Mesangial cell (primary cell): ENCODE measurements around the gene NBPF8.

GRCh38 chr1:116472290-116472651 is 98.6 kb downstream of the CD58 start:
- RAMPAGE, long total RNA: no peak

DNA sequence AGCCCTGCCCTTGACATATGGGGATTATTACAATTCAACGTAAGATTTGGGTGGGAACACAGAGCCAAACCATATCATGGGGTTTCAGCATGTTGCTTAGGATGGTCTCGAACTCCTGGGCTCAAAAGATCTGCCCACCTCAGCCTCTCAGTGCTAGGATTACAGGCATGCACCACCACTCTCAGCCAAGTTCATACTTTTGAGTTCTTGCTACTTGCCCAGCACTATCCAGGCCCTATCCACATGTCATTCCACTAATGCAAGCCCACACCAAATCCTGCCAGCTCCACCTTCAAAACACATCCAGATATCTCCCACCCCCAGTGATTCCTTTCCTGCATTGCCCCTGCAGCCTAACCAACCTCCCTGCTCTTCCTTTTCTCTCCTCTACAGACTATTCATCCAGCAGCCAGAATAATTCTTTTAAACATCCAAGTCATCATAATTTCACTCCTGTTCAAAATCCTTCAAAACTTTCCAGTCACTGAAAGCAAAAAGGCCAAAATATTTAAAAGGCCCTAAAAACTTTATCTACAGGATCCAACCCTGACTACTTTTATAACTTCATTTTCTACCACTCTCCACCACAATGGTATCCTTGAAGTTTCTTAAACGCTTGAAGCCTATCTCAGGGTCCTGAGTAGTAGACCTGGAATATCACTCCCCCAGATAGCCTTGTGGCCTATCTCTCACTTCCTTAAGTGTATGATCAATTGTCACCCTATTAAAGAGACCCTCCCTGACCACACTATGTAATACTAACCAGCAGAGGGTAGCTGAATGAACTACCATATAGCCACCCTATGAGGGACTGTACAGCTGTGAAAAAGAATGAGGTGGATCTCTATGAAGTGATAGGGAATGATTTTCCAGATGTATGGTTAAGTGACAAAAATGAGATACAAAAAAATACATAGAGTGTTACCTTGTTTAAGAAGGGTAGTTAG is 5.8 kb downstream of the CD58 start:
- RAMPAGE, long total RNA: no peak

DNA sequence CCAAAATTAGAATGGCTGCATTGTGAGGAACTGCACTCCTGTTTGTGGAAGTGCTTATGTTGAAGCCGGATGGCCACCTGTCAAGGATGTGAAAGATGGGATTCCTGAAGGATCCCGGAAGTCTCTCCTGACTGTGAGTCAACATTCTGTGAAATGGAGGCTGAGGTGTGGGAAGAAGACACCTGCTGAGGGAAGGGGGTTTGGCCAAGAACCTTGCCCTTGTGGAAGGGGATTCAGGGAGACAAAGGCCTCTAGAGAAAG is 70.4 kb downstream of the CD2 start:
- RAMPAGE, long total RNA: no peak

- RAMPAGE, long total RNA: no peak
These were observed 40.9 kb downstream of the PTGFRN start for GRCh38 chr1:116950502-116951134.

DNA sequence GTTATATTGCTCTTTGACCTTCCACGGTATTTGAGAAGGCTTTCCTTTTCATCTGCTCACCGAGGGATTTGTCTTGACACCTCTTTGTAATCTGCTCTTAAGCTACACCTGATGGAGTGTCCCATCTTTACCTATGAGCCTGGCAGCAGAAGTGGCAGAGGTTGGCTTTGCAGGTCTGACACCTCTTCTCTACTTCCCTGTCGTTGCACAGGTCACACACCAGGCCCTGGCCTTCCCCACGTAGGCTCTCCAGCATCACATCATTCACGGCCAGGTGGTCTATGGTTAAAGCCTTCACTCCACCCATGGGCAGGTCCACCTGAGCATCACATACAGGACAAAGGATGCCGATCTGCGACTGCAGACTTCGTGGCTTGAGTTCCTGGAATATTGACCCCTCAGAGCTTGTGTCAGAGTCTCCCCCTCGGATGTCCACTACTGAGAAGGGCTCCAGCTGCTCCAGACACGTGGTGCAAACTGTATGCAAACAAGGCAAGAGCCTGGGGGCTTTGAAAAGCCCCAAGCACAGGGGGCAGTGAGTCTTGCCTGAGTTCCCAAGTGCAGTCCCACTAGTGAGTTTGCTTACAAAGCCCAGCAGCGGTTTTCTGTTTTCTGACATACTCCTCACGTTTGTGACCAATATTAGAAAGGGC is 840 bp downstream of the TRIM45 start:
- RAMPAGE, long total RNA: no peak

- RAMPAGE, long total RNA: no peak
These were observed 959 bp downstream of the MAN1A2 start for GRCh38 chr1:117368220-117368595.

- RAMPAGE, long total RNA: no peak
These were observed 61.0 kb upstream of the TENT5C start for GRCh38 chr1:117544836-117545169.

GRCh38 chr1:117571572-117571859 is 34.3 kb upstream of the TENT5C start:
- RAMPAGE, long total RNA: no peak

DNA sequence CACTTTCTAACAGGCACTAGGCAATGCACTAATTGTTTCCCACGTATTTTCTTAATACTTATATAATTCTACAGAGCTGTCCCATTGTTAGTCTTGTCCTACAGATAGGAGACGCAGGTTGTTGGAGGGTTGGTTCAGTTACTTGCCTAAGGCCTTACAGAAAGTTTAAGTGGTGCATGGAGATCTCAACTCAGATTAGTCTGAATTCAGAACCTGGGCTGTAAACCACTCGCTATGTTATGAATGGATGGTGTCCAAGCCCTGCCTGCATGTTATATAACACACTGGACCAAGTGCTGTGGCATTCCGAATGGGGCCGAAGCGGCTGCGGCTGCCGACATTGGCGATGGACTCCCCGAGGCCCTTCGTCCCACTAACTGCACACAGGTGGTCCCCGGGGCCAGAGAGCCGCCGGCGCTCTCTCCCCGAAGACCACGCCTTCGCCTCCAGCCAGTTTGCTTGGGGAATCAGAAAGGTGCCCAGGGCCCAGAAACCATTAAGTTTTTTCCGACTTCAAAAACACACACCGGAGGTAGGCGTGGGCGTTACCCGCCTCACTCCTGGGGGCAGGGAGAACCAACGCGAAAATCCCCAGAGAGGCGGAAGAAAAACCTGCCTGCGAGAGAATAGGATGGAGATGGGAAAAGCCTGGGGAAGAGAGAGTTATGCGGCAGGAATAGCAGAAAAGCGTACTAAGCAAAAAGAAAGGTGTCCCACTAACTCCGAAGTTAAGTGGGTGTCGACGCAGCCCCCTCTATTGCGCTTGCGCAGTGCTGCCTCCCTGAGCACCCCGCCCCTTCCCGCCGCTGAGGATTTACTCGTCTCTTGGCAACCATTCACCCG is 597 bp upstream of the TENT5C start:
- RAMPAGE, long total RNA: no peak

GRCh38 chr1:117826316-117826957 is 103.0 kb downstream of the GDAP2 start:
- RAMPAGE, long total RNA: no peak

DNA sequence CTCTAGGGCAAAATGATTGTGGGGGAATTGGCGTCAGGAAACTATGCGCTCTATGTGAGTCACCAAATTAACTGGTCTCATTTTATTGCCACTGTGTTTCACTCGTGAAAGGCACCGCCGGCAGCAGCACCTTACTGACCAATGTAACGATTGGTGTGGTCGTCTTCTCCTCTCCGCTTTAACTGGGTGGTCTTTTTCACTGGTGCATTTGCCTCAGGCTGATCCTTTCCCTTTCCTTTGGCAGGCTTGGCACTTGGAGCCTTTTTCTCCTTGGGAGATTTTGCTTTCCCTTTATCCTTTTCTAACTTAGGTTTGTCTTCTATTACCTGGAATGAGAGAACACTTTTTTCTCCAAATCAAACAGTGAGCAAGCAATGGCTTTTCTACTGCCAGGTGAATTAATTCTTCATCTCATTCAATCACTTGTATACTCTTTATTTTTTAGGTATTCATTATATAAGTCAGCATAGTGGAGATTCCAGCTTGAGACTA is 83.4 kb downstream of the SPAG17 start:
- RAMPAGE, long total RNA: no peak

DNA sequence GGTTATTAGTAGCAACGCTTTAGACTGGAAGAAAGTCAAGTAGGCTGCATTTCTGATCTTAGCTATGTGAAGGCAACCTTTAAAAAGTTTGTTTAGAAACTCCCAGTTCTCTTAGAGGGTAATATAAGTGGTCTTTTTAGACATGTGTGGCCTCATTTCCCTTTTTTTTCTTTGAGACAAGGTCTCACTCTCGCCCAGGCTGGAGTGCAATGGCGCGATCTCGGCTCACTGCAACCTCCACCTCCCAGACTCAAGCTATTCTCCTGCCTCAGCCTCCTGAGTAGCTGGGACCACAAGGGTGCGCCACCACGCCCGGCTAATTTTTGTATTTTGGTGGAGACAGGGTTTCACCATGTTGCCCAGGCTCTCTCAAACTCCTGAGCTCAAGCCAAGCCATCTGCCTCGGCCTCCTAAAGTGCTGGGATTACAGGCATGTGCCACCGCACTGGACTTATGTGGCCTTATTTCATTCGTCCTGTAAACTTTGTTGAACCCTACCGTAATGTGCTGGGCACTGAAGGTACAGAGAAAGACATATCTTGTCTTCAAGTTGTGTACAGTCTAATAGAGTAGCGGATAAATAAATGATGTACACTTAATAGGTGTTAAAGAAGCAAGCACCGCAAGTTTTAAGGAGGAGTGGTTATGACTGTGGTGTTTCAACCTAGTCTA is 563 bp upstream of the WARS2 start:
- RAMPAGE, long total RNA: no peak

DNA sequence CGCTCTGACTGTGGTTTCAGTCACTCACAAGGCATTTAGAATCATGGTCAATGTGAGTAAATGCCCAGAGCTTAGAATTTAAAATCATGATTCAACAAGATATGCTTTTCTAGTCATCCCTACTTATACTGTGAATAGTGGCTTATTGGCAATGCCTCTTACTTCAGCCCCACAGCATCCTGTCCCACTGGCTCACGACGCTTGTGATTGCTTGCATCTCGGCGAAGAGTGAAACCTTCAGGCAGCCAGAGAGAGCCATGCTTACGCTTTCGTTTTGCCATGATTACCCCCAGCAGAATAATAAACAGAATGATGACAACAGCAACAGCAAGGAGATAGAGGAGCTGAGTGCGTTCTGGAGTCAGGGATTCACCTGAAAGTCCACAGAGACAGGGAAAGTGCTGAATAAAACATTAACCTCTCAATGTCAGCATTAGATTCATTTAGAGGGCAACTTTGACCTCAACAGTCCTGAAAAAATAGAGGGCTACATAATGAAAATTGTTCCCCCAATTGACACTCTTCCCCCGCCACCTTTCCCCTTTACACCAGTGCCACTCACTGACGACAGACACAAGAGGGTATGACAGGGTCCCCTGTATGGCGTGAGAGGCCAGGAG is 25.9 kb upstream of the ADAM30 start:
- RAMPAGE, long total RNA: no peak

DNA sequence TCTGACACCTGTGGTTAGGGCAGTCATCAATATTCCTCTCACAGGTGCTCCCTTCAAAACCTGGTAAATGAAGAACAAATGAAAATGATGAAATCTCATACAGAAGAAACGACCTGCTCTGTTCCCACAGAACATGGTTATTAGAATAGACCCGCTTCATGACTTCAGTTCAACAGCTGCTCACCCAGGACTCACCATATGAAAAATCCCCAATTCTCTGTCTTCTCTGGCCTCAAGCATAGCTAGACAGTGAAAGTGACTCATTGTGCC is 82.5 kb downstream of the NOTCH2 start:
- RAMPAGE, long total RNA: no peak

- RAMPAGE, long total RNA: no peak
These were observed at the start of gene NBPF8 for GRCh38 chr1:120414684-120415418. TSS of gene NBPF8 (plus strand) at chr1:120415035.

GRCh38 chr1:120529852-120530537 is 115.2 kb downstream of the NBPF8 start:
- RAMPAGE, long total RNA: no peak

- RAMPAGE, long total RNA: no peak
These were observed 142.8 kb downstream of the NBPF8 start for GRCh38 chr1:120557497-120558167.

GRCh38 chr1:120665017-120665723 is 58.6 kb upstream of the NOTCH2NLR start:
- RAMPAGE, long total RNA: no peak

- RAMPAGE, long total RNA: no peak
These were observed 22.5 kb upstream of the NOTCH2NLR start for GRCh38 chr1:120701119-120701696.

GRCh38 chr1:120912903-120914035 is 23.7 kb downstream of the PPIAL4A start:
- RAMPAGE, long total RNA: start-site peak on the plus strand at chr1:120913093-120913143, 9 reads